Mesenchymal stem cell of the bone marrow (primary cell): ENCODE data around the genes B3GNT5 and VWA5B2.

GRCh38 chr3:183180245-183180476, 17.6 kb upstream of the LAMP3 start:
- CAGE, long polyA plus RNA: no peak

- CAGE, long polyA plus RNA: no peak
These were observed 40.5 kb upstream of the B3GNT5 start for GRCh38 chr3:183212461-183213116.

- CAGE, long polyA plus RNA: no peak
These were observed 7.9 kb upstream of the B3GNT5 start for GRCh38 chr3:183244881-183245752.

DNA sequence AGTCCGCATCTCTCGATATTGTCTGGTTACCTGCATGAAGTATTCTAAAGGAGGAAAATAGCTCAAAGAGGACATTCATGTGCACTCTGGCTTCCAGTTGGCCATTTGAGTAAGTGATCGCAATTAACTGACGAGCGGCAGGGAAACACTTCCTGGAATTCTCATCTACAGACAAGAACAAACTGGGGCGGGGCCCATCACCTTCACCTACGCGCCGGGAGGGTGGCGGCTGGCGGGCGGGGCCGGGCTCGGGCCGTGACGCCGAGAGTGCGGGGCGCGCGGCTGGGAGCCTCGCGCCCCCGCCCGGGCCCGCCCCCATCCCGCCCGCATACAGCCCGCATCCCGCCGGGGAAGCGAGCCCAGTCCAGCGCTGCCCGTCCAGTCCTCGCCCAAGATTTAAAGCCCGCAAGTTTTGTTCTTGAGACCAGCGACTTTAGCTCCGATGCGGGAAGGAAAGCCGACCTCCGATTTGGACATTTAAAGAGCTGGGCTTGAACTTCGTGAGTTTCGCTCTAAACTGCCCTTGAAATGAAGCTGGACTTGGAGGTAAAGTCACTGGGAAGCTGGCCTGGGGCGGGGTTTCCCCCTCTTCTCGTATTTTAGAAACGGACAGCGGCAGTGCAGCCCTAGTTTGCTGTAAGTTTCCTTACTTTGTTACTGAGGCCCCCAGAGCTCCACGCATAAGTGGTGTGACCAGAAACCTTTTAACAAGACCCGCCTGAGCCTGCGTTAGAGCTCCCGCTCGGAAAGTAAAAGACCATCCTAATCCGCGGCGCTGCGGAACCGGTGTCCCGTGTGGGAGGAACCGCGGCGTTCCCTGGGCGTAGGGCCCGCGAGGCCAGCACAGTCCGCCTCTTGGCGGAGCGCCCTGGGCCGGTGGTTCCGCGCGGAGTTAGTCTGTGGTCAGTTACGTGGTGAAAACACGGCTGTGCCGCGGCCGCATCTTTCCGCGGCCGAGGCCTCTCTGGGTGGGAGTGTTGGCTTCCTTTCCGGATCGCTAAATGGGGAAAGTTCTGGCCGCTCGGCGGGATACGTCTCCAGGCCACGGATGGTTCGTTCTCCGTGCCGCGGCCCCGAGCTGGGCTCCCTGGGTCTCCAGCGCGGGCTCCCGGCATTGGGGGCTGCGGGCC, at the start of gene B3GNT5:
TSS of gene B3GNT5 (plus strand) at position 327 of the 1,130 bp plus-strand sequence.
- CAGE, long polyA plus RNA: no peak

DNA sequence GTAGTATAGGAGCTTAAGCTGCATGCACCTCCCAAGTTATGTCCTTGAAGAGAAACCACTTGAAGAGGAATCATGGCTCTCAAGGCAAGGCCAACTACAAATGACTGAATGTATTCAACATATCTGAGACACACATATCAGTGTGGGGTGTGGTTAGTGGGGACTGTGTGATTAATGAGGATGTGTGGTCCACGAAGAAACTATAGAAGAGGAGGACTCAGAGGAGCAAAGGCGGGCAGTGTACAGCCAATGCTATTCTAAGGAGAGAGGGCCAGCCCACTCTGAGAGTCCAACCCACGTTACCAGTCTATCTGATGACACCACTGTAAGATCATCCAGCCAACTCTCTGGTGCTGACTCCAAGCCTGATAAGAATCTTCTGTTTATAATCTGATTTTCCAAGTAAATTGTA, 47.3 kb downstream of the MCF2L2 start:
- CAGE, long polyA plus RNA: no peak

DNA sequence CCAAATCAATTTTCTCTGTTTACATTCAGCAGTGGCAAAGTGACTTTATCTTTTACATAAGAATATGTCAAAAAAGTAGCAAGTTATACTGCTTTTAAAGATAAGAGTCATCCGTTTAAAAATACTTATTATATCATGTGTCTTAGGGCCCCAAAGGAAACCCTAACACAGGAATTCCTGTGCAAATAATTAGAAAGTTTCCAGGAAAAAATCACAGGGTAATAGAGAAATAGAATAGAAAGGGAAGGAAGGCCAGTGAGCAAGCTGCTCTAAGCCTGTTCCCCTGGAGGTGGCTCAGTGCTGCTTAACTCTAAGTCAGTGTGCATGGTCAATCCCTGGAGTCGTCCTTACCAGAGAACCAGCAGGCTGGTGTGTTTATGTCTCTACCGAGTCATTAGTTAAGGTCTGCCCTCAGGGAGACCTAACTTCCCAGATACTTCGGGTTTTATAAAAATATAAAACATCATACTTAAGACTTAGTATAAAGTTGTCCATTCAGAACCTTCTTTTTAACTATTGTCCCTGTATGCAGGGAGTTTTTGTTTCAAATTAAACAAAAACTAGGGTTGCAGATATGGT, 21.0 kb upstream of the MCF2L2 start:
- CAGE, long polyA plus RNA: no peak

- CAGE, long polyA plus RNA: no peak
These were observed 43.7 kb downstream of the KLHL6 start for GRCh38 chr3:183511718-183512209.

DNA sequence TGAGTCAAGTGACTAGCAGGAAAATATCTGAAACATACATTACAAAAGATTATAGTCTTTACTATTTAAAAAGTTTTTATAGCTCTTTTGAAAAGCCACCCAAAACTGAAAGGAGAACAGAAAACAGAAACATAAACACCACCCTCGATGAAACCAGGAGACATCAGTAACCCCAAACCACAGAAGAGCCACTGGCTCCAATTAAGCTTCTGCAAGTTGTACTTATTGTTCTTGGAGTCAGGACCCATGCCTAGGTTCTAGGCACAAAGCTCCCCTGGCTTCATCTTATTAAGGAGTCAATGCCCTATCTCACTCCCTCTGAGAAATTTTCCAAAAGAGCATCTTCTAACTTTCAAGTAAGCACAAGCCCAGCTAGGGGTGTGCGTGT, 28.2 kb downstream of the KLHL6 start:
- CAGE, long polyA plus RNA: no peak

DNA sequence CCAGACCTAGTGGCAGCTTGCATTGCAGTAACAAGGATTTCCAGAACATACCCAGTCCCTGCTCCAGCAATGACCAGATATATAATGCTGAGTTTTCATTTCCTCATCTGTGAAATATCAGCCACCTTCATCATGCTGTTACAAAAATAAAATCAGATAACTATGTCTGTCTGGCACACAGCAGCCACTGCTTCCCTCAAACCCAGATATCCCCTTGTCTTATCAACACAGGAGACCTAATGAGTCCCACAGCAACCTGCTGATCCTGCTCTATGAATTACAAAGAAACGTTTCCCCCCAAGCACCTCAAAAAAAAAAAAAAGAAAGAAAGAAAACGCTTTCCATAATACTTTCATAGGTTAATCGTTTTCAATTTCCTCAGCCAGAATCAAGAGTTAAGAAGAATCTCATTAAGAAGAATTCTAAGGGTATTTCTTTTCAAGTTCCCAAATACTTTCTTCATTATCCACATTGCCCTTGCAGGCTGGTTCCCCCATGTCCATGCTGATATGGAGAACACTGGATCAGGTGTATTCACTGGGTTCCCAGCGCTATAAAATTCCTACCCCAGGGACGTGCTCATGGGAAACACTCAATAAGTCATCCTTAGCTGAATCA, 1.7 kb downstream of the KLHL6 start:
- CAGE, long polyA plus RNA: no peak

DNA sequence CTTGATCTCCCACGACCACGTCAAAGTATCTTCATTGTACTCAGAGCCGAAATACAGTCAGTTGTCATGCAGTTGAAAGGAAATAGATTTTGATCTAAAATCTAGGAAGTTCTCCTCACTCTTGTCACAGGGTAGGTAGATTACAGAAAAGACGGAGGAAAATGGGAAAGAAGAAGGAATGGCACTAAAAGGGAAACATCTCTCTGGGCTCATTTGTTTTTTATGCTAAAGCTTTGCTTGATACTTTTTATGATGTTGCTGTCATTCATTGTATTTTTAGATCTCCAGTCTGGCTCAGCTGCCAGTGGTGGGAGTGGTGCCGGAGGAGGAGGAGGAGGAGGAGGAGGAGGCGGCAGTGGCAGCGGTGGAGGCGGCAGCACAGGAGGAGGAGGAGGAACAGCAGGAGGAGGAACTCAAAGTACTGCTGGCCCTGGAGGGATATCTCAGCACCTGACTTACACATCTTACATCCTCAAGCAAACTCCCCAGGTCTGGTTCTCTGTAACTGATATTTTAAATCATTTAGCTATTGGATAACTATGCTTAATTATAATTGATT, 49.7 kb downstream of the MAP6D1 start:
- CAGE, long polyA plus RNA: no peak

GRCh38 chr3:183845407-183846089, 20.2 kb upstream of the MAP6D1 start:
- CAGE, long polyA plus RNA: no peak

DNA sequence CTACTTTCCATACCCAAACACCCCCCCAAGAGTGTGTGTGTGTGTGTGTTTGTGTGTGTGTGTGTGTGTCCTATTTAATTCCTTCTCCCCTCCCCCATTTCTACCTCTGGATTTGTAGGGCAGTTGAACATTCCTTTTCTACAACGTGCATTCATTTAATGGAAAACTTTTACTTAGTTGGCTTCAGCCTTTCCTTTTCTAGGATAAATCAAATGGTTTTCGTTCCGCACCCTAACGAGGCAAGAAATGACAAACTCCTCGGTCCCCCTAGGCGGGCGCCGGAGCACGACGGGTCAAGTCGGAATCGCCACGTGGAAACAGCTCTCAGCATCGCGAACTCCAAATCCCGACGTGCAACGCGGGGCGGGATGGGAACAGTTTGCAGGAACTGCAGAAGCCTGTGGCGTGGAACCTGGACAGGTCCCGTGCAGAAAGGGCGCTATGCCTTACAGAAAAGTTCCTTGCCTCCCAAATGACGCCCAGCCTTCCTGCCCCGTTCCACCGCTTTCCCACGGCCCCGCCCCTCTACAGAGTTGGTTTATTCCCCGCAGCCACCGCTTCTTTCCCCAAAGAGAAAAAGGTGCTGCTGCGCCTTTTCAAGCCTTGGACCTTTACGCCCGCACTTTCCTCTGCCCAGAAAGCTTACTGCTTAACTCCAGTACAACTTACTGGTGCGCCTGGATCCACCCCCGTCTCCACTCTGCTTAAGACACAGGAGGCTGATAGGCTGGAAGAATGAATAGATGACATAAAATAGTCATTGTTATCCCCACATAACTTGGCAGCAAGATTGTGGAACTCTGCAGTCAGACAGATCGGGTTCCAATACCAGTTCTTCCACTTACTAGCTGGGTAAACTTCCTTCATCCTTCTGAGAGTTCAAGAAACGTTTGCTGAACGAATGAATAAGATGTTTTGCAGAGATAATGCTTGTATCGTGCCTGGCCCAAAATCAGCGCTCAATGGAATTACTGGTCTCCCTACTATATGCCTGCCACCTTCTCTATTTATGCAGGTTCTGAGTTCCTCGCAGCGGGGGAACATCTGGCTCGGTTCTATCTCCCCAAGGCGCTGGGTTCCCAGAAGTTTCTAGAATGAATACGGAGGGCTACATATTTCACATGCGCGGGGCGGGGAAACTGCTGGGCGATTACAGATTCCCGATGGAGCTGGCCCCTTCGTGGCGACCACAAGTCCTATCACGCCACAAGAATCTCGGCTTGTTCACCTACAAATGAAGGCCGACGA, 867 bp upstream of the EIF2B5 start:
- CAGE, long polyA plus RNA: no peak

DNA sequence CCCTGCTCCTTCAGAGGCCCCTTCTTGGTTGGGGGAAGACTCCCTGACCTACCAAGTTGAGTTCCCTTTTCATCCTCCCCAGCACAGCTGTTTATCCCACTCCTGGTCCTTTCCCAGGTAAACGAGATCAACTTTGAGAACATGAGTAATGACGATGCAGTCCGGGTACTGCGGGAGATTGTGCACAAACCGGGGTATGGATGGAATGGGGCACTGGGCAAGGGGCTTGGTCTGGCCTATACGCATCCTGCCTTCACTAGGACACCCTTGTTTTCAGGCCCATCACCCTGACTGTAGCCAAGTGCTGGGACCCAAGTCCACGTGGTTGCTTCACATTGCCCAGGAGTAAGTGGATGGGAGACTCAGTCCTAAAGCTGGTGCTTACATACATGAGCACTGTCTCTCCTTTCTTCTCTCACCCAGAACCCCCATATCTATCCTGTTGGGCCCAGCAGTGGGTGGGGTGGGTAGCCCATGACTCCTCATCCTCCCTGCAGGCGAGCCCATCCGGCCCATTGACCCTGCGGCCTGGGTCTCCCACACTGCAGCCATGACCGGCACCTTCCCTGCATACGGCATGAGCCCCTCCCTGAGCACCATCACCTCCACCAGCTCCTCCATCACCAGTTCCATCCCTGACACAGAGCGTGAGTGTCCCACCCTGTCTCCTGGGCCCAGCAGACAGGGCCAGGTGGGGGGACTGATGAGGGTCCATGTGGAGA, 8.2 kb upstream of the AP2M1 start:
- CAGE, long polyA plus RNA: no peak

- CAGE, long polyA plus RNA: no peak
These were observed at the start of gene VWA5B2 for GRCh38 chr3:184229191-184229716. TSS of gene VWA5B2 (plus strand) at chr3:184229585.

DNA sequence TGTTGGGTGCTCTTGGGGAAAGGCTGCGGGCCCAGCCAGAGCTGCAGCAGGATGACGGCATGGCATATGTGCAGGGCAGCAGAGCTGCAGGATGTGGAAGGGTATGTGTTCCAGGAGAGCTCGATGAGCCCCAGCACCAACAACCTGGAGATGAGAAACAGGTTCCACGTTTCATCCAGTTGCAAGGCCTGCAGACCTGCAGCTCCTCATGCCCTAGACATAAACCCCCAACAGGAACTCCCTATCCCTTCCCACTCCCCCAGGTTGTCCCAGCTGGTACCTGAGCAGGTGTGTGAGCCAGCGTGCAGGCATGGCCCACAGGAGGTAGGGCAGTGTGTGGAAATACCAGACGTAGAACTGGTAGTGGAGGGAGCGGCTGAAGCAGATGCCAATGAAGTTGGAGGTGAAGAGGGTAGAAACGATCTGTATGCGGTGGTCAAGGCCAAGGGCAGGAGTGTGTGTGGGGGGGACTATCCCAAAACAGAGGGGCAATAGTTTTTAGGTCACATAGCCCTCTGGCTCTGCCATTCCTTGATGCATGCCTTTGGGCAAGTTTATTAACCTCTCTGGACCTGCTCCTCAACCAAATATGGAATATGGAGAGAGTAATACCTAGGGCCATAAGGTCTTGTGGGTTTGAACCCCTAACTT, 6.1 kb downstream of the ALG3 start:
- CAGE, long polyA plus RNA: no peak

- CAGE, long polyA plus RNA: no peak
These were observed 650 bp downstream of the CAMK2N2 start for GRCh38 chr3:184260566-184261239.

- CAGE, long polyA plus RNA: no peak
These were observed 7.2 kb downstream of the PSMD2 start for GRCh38 chr3:184306231-184306563.

DNA sequence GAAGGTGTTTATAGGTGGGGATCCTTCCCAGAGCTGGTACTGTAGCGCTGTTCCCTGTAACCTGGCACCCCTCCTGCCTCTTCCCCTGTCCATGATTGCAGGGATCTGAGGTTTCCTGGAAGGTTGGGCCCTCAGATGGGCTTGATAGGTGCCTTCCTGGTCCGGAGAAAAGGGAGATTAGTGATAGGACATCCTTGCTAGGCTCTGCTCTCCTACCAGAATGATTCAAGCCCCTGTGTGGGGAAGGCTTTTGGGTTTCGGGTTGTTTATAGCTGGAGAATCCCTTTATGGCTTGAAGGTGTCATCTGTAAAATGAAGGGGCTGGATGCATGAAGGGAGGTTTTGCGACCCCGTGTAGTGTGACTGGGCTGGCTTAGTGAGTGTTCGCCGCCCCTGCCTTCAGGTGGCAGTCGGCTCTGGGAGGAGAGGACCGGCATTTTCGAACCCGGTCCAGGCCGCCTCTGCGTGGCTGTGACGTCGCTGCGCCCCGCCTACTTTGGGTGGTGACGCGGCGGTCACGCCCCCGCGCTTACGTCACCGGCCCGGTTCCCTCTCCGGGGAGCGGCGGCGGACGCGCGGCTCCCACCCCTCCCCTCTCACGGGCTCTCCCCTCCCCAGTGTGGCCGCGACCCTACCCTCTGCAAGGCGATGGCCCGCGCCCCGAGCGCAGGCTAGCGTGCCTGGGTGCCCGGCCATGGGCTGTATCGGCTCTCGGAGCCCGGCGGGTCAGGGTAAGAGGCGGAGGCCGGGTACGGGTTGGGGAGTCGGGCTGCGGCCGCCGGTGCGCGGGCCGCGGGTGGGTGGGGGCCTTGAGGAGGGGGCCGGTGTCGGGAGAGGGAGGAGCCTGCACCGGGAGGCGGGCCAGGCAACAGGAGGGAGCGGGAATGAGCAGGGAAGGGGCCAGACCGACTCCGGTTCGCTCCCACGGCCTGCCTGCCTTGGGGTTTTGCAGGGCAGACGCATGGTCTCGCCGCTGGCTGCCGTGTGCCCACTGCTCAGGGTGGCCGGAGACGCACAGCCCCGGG, 1.7 kb upstream of the FAM131A start:
- CAGE, long polyA plus RNA: no peak

DNA sequence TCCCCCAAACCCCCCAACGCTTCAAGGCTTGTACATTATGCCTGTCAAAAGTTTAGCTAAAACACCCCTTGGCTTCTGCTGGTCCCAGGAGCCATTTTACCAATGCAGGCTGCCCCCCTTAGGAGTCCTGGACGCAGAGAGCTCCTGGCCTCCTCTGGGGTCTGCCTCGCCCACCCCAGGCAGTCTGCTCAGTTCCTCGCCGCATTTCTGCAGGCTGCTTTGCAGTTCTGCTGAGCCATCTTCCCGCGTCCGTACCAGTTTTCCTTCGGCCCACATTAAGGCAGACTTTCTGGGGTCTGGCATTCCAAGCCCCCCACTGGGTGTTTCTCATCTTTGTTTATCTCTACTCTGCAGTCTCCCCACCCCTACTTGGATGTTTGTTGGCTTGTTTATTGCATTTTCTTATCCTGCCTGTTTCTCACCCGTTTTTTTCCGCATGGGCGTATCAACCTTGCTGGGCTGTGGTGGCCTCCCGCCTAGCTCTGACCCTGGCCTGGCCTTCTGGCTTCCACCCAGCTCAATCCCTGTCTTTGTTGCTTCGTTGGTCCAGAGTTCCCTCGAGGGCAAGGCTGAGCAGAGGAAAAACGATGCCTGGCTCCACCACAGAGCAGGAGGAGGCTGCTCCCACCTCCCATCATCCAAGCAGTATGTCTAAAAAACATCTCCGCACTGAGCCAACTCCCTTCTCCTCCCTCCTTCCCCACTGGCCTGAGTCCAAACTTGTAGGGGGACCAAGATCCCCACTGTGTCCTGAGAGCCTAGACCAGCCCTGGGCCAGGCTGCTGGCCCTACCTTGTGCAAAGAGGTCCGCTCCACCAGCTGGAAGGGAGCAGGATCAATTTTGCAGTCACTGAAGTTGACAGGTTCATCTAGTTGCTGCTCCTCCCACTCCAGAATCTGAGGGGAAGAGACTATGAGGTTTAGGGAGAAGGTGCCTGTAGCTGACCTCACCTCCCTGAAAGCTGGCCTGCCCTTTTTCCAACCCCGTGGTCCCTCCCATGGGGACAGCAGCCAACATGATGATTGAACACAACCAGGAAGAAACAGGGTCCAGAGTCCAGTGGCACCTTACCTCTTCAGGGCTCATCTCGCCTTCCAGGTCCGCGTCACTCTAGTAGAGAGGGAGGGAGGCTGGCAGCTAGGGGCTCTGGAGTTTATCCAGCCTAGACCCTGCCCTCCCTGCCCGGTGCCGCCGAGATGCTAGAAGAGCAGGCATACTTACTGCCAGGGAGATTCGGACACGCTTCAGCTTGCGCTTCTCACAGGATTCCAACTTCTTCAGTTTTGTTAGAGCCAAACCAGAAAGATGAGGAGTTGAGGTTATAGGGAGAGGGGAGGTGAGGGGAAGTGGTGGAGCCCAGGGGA, 9.7 kb downstream of the CLCN2 start:
- CAGE, long polyA plus RNA: no peak

DNA sequence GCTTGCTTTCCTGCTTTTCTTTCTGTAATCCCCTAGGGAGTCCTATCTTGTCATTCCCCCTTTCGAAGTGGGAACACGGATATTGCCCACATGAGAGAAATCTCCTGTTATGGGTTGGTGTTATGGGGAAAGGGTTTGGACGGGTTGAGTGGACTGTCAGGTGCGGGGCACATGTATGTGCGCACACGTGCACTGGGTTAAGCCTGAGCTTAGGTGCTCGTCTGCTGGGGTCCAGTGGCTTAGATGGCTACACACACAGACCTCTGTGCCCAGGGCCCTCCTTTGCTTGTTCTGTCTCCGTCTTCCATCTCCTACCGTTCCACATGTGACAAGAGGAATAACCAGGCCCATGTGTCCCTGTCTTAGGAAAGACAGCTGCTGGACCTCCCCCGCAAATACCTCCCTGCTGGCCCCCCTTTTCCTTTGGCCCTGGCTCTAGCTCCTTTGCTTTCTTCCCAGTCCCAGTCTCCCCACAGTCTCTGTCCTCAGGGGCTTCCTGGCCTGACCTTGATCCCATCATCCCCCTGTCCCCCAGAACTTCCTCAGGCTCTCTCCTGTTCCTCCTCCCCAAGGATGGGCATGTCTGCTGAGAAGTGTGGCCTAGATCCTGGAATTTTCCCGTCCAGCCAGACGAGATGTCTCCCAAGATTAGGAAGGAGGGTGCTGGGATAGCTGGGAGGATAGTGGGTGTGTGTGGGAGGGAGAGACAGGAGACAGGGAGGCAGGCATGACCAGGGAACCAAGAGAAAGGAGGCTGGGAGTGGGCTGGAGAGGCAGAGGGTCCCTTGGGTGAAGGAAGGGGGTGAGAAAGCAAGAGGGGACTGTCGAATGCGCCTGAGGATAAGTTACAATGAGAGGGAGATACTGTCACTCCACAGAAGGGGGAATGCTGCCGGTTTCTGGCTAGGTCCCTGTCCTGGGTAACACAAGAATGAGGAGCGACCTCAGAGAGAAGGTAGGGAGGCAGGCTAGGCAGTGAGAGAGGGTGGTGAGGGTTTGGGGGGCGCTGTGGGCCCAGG, 851 bp upstream of the THPO start:
- CAGE, long polyA plus RNA: no peak